A375 (cell line): Measurements from ENCODE around the genes TMDD1 and TAMALIN.

DNA sequence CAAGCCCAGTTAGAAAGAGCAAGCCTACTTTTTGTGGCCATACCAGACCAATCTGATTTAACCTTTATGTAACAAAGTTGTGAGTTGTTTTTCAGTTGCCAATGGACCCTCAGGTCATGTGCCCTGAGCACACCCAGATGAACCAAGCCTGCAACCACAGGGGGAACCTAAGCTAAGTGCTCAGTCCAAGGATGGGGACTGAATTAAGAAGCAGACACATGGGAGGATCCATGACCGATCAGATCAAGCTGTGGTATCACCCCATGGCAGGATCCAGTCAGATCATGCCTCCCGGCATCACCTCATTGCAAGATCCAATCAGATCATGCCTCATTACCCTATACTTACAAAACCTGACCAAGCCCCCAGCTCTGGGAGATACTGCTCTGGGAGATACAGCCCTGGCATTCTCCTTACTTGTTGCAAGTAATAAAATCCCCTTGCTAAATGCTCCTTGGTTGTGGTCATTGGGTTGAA is 8.8 kb downstream of the METTL7A start:
- RAMPAGE, long total RNA = no peak

- RAMPAGE, long total RNA = no peak
Observed at GRCh38 chr12:50984915-50985599, 32.7 kb downstream of the HIGD1C start.

DNA sequence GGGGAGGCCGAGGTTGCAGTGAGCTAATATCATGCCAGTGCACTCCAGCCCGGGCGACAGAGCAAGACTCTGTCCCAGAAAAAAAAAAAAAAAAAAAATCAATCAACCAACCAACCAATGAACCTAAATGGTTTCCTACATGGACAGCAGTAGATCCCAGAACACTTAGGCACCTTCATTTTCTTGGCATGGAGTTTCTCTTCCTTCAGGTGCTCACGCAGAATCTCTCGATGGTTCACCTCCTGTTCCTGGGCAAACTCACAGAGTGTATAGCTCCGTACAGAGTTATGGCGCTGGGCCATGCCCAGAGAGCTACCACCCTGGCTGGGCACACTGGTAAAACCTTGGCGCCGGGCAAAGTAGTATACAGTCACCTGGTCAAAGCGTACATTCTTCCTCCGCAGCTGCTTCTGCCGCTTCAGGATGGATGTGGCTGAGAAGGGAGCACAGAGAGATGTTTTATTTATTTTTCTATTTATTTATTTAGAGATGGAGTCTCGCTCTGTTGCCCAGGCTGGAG is 9.7 kb downstream of the CSRNP2 start:
- RAMPAGE, long total RNA = no peak

DNA sequence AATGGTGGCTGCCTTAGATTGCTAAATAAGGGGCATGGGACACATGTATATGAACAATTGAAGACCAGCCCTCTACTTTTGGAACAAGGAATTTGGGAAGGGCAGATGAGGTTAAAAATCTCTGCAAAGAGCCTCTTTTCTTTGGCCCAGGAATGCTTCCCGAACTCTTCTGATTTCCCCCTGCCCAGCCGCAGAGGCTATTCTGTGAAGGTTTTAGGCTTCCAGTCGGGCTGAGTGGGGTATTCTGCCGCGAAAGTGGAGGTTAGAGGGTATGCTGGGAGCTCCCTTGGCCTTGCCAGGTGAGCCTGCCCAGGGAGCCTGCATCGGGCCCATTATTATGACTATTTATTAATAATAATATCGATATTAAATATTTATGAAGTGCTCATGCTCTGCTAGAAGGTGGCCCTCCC is 1.2 kb downstream of the POU6F1 start:
- RAMPAGE, long total RNA = no peak

DNA sequence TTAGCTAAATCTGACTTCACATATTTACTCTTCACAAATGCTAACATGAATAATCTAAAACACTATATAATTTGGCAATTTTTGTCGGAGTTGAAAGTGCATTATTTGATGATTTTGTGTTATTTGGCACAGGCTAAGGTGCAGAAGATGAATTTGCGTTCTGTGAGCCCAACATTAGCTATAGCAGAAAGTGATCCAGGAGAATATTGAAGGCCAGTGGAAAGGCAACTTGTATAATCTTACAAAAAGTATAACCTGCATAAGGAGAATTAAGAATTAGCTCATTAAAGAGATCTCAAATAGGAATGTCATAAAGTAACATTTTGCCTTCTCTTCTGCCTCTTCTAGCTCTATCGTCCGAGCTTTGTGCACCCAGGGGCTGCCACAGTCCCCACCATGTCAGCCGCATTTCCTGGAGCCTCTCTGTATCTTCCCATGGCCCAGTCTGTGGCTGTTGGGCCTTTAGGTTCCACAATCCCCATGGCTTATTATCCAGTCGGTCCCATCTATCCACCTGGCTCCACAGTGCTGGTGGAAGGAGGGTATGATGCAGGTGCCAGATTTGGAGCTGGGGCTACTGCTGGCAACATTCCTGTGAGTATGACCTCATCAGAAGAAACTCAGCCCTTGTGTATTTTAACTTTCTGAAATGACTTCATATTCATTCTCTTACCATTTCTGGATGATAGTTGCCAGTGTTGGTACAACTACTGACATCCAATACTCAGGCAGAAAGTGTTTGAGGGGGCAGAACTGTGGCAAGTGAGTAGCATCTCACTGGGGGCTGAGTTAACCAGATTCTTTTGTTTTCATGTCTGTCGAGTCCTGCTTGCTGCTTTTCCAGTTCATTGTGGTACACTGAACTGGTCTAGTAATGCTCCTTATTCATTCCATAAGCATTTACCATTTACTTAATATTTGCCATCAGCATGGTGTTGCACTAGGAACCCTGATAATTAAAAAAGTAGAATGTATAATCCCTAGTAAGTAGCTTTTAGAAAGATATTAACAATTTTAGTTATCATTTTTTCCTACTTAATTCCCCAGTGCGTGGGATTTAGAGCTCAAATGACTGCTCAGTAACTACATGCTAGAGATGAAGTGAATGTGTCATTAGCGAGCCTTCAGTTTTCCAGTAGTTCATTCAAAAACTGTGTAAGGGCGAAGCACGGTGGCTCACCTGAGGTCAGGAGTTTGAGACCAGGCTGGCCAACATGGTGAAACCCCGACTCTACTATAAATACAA is 2.3 kb downstream of the DAZAP2 start:
- RAMPAGE, long total RNA = no peak

DNA sequence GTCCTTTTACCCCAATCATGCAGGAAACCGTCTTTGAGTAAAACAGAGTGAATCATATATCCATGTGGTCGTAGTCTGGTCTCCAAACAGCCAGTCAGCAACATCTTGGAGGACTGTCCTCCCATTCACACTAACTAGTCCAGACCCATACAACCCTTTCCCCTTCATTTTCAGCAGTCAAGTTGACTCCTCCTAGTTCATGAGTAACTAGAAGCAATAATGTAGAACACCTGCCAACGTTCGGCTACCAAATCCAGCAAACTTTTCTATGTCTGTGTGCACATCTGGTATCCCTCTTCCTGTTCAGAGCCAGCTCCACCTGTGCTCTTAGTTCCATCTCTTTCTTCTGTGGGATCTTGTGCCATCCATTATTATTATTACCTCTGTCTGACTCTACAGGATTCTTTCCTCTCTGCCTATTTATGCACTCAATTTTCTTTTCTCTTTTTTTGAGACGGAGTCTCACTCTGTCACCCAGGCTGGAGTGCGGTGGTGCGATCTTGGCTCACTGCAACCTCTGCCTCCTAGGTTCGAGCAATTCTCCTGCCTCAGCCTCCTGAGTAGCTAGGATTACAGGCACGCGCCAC is 10.9 kb upstream of the BIN2 start:
- RAMPAGE, long total RNA = no peak

- RAMPAGE, long total RNA = no peak
Observed at GRCh38 chr12:51379153-51379998, 11.8 kb downstream of the GALNT6 start.

DNA sequence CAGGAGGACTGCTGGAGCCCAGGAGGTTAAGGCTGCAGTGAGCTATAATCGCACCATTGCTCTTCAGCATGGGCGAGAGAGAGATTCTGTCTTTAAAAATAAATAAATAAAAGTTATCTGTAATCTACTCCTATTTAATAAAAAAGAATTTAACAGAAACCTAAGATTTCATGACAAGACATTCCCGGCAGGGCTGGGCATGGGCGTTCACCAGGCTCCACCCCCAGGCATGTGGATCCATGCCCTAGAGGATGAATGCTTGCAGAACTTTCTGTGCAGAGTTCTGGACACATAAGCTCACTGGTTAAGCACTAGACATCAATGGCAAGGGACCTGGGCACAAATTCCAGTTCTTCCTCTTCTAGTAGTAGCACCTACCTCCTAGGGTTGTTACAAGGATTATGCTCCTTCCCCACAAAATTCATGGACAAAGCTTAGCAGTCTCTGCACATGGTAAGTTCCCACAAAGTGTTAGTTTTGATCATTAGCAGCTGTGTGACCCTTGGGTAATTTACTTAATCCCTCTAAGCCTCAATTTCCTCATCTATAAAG is 10.0 kb downstream of the GALNT6 start:
- RAMPAGE, long total RNA = no peak

DNA sequence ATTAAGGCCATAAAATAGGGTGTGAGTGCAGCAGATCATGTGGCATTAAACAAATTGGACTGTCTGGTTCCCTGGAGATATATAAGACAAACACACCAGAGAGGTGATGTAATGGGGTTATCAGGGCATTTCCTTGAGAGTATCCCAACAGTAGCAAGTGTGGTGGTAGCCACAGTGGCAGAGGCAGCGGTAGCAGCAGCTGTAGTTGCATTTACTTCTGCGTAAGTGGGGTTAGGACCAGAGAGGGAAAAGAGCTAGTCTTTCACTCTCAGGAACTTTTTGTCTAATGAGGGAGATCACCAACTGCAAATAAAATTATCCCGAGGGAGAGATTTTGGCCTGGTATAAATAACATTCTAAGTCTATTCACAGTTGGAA is 14.7 kb upstream of the GALNT6 start:
- RAMPAGE, long total RNA = no peak

GRCh38 chr12:51591559-51592090 is 592 bp downstream of the SCN8A start:
- RAMPAGE, long total RNA = no peak

DNA sequence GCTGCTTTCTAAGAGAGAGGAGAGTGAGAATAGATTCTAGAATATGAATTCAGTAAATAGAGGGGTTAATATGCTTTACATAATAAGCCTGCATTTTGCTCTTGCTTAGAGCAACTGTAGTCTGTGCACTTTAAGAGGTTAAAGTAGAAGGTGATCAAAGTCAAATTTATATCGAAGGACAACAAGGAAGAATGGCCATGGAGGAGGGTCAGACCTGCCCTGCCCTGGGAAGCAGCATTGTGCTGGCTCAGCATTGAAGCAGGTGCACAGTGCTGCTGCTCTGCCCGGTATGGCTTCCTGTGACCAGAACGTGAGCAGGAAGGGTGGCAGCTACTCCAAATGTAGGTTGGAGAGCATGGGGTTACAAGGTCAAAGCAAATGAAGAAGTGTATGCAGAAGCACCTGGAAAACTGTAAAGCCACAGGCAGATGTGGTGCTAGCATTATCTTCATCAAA is 84.0 kb downstream of the SCN8A start:
- RAMPAGE, long total RNA = no peak

DNA sequence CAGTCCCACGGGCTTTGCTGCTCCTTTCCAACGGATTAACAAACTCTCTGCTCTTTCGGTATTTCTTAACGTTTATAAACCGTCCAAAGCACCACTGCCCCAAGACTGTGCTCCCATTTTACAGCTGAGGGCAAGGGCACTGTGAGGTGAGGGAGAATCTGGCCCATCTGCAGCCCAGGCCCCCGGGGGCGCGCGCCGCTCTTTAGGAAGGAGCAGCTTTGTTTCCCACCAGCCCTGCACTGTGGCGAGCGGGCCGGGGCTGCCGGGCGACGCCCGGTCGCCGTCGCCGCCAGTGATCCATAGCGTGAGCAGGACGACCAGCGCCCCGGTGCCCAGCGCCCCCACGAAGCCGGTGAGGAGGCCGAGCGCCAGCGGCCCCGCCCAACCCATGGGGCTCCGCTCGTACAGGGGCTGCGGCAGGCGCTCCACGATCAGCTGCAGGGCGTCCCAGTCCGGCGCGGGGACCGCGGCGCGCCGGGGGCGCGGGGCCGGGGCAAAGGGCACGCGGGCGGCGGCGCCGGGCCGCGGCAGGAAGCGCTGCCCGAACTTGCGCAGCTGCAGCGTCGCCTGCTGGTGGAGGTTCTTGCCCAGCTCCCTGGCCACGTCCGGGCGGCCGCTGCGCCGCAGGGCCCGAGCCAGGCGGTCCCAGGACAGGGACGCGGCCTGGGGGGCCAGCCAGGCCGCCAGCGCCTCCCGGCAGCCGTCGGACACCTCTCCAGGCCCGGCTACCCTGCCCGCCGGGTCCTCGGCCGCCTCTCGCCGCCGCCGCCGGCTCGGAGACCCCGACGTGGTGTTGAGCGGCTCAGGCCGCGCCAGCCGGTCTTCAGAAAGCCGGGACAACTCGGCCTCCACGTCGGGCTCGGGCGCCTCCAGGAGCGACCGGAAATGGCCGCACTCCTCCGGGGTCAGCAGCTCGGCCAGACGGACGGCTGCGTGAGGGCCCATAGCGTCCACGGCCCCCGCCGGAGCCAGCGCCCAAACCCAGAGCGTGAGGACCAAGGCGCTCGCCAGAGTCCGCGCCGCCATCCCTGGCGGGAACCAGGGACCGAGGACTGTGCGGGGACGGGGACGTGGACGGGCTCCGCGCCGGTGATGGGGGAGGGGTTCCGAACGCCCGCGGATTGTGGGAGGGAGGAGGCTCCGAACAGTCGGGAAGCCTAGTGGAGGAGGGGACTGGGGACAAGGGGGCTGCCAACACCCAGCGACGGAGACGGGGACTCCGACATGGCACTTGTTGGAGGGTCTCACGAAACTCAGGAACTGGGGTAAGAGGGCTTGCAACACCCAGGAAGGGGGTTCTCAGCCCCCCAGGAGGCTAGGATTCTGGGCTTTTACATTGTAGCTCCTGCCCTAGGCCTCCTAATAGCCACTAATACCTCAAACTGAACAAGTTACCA is at the start of gene TMDD1:
Gene TMDD1, minus strand, starts transcription at position 1,058 of the 1,397 bp plus-strand sequence.
- RAMPAGE, long total RNA = no peak

GRCh38 chr12:51870031-51870592 is 17.8 kb upstream of the ANKRD33 start:
- RAMPAGE, long total RNA = no peak

DNA sequence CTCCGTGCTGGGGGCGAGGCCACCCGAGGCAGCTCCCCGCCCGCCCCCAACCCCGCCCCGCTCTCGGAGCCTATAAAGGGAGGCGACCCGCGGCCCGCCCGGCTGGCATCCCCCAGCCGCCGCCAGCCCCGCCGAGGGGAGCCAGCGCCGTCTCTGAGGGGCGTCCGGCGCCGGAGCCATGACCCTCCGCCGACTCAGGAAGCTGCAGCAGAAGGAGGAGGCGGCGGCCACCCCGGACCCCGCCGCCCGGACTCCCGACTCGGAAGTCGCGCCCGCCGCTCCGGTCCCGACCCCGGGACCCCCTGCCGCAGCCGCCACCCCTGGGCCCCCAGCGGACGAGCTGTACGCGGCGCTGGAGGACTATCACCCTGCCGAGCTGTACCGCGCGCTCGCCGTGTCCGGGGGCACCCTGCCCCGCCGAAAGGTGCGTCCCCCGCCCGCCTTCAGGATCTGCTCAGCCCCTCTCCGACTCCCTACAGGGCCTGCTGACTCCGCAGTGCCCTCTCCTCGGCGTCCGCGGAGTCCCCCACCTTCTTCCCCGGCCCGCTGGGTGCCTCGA is at the start of gene TAMALIN:
Gene TAMALIN, plus strand, starts transcription at position 105 of the 559 bp plus-strand sequence.
- RAMPAGE, long total RNA = no peak

GRCh38 chr12:52010843-52011148 is 4.0 kb downstream of the TAMALIN start:
- RAMPAGE, long total RNA = no peak

DNA sequence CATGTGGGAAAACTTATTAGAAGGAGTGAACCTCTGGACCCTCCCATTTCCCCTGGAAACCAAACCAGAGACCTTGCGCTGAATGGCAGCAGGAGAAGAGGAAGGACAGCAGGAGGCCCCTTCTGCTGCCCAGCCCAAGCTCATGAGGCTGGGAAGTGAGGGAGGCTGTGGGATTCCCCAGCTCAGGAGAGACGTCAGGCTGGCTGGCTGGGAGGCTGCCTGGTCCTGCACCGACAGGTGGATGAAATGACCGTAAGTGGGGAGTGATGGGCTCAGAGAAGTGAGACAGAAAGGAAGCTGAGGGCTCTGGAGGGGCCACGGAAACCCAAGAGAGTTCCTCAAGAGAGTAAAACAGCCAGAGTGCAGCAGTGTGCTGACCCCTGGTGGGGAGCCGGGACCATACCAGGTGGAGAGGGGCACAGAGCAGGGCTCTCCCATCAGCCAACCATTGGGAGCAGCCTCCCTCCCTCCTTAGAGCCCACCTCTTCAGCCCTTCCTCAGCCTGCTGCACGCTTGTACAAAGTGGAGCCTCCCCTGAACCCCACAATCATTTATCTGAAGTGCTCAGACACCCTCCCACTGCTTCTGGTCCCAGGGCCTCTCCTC is 13.9 kb downstream of the TAMALIN start:
- RAMPAGE, long total RNA = no peak

- RAMPAGE, long total RNA = no peak
Observed at GRCh38 chr12:52025382-52026196, 18.8 kb downstream of the TAMALIN start.

GRCh38 chr12:52042581-52043055 is 8.6 kb upstream of the NR4A1 start:
- RAMPAGE, long total RNA = no peak

- RAMPAGE, long total RNA = no peak
Observed at GRCh38 chr12:52183198-52184182, 8.3 kb downstream of the KRT80 start.

DNA sequence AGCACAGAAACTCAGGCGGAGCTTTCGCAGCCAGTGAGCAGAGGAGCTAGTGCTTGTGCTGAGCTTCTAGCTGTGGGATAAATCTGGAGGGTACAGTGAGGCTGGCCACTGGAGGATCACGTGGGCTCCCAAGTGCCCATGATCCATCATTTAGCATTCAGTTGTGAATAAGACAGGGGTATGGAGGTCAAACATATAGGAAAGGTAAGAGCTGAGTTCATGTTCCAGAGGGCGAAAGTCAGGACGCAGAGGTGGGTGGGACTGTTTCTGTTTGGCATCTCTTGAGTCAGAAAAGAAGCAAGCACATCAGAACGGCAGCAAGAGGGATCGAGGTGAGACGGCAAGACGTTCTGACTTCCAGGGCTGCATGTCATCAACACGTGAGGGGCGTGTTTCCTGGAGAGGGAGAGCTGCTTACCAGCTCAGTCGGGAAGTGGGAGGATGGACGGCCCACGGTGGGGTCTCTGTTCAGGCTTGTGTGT is 16.8 kb upstream of the KRT80 start:
- RAMPAGE, long total RNA = no peak